Right cardiac atrium (tissue), 1 donor: ENCODE measurements around the gene PRKAA1.

DNA sequence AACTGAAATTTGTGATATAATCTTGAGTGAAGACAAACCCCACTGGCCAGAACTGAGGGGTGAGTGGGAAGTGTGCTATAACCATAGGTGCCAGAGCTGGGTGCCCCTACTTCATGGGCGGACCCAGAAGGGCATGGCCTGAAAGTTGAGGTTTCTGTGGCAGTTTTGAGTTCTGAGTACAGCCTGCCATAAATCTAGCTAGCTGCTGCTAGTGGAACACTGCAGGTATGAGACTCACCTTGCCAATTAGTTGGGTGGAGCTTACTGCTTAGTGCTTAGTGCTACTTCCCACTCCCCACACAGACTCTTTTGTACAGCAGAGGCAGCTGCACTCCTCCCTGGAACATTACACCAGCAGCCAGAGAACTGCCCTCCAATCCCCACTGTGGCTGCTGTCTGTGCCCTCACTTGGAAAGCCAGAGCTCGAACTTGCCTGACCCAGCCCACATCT lies 27.2 kb upstream of the PTGER4 start:
- PRO-cap: no peak

GRCh38 chr5:40678085-40678410 lies 1.7 kb upstream of the PTGER4 start:
- PRO-cap: no peak

DNA sequence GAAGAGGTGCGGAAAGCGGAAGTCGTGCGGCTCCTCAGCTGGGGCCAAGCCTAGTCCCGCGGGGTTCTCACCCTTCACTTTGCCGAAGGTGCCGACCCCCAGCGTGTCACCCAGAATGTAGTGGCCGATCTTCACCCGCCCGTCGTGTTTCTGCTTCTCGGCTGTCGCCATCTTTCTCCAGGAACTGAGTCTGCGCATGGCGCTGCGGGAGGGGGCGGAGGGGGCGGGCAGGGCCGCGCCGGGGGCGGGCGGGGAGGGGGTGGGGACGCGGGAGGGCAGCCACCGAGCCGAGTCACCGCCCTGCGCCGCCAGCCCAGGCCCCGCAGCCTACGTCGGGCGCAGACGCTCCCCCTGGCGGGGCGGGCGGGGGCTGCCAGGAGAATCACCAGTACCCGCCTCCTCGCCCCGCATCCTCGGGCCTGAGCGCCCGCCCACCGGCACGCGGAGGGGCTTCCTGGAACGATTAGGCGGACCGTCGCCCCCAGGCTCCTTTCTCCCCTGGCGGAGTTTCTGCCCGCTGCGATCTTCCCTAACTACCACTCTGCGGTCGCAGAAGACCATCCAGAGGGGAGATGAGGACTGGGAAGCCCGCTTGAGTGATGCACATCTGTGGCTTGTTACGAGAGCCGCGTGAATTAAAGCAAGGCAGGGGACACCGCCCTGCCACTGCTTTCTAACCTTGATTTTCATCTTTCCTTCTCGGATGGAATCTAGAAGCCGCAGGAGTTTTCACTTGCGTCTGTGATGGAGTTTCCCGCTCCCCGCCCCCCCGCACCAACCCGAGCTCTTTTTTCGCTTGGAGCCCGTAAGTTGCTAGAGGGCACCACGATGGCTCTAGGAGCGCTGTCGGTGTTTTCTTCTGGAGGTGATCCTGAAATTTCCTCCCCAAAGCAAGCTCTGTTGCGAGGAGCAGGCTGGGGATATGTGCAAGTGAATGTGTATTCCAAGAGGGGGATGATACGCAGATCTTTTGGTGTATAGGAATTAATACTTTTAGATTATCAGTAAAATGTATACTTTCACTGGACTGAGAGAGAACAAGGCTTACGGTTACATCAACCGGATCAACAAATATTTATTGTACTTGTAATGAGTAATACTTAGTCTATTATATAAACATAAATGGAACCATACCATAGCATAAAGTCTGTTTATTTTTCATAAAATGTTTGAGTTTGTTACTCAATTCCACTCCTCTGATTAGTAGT lies at the start of gene PRKAA1:
Gene PRKAA1 (minus strand): TSS at position 383 of the 1,208 bp plus-strand sequence.
- PRO-cap: bidirectional peak, plus-strand start at position 410 of the sequence, minus-strand start at position 186 of the sequence

DNA sequence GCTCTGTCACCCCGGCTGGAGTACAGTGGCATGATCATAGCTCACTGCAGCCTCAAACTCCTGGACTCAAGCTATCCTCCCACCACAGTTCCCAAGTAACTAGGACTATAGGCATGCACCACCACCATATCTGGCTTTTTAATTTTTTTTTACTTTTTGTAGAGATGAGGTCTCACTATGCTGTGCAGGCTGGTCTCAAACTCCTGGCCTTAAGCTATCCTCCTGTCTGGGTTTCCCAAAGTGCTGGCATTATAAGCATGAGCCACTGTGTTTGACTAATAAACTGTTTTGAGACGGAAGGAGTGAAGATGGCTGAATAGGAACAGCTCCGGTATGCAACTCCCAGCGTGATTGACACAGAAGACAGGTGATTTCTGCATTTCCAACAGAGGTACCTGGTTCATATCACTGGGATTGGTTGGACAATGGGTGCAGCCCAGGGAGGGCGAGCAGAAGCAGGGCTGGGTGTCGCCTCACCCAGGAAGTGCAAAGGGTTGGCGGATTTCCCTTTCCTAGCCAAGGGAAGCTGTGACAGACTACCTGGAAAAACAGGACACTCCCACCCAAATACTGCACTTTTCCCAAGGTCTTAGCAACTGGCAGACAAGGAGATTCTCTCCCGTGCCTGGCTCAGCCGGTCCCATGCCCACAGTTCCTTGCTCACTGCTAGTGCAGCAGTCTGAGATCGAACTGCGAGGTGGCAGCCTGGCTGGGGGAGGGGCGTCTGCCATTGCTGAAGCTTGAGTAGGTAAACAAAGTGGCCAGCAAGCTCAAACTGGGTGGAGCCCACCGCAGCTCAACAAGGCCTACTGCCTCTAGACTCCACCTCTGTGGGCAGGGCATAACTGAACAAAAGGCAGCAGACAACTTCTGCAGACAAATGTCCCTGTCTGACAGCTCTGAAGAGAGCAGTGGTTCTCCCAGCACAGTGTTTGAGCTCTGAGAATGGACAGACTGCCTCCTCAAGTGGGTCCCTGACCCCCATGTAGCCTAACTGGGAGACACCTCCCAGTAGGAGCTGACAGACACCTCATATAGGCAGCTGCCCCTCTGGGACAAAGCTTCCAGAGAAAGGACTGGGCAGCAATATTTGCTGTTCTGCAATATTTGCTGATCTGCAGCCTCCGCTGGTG lies 13.9 kb upstream of the C7 start:
- PRO-cap: no peak

GRCh38 chr5:41822938-41823864 lies 47.0 kb downstream of the OXCT1 start:
- PRO-cap: no peak

- PRO-cap: bidirectional peak, plus-strand start at chr5:41869769, minus-strand start at chr5:41869783; bidirectional peak, plus-strand start at chr5:41870079, minus-strand start at chr5:41869905
These were observed 536 bp downstream of the OXCT1 start for GRCh38 chr5:41869542-41870236.

- PRO-cap: no peak
These were observed 9.1 kb downstream of the GHR start for GRCh38 chr5:42432353-42432761.

- PRO-cap: no peak
These were observed 92.3 kb downstream of the GHR start for GRCh38 chr5:42515489-42516032.

- PRO-cap: no peak
These were observed 93.5 kb downstream of the GHR start for GRCh38 chr5:42516667-42517241.

GRCh38 chr5:42551785-42552361 lies 128.6 kb downstream of the GHR start:
- PRO-cap: no peak

- PRO-cap: no peak
These were observed 132.6 kb downstream of the GHR start for GRCh38 chr5:42555745-42556409.

GRCh38 chr5:42566873-42567261 lies 143.6 kb downstream of the GHR start:
- PRO-cap: no peak

GRCh38 chr5:42606046-42606862 lies 150.4 kb upstream of the CCDC152 start:
- PRO-cap: no peak

GRCh38 chr5:42660570-42661311 lies 95.9 kb upstream of the CCDC152 start:
- PRO-cap: no peak

GRCh38 chr5:42798036-42798711 lies 13.5 kb downstream of the SELENOP start:
- PRO-cap: no peak

DNA sequence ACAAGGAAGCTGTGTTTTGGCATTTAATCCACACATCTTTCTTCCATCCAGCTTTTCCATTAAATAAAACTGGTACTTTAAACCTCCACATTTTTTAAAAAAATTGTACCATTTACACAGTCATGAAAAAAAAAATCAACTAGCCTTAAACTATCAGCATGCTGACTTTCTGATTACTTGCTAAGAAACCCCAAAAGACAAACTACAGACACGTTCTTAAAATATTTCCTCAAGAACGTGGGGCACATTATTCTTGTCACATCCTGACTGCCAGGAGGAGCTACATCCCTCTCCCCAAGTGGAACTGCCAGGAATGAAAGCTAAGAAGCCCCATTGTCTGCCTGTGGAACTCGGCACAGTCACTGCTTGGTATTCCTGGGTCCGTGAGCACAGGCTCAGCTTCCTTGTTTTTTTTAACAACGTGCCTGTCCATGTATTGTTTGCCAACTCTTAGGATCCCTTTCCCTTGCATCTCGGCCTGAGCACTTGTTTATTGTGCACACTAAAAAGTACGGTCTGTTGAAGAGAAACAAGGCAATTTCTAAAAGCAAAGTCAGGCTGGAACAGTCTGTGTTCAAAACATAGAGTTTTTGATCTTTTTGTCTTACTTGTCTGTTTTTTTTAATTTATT lies 46.9 kb upstream of the SELENOP start:
- PRO-cap: no peak

- PRO-cap: no peak
These were observed 980 bp upstream of the ANXA2R start for GRCh38 chr5:43041214-43041383.

- PRO-cap: no peak
These were observed 23.9 kb downstream of the HMGCS1 start for GRCh38 chr5:43289229-43289751.

- PRO-cap: no peak
These were observed 16.7 kb downstream of the NNT start for GRCh38 chr5:43619454-43620298.

GRCh38 chr5:43677523-43677945 lies 74.6 kb downstream of the NNT start:
- PRO-cap: no peak